Mesenchymal stem cell of adipose (primary cell): Measurements from ENCODE around the gene REN.

GRCh38 chr1:203308509-203309644 lies 3.6 kb downstream of the BTG2 start:
- CAGE, long polyA plus RNA = no peak

DNA sequence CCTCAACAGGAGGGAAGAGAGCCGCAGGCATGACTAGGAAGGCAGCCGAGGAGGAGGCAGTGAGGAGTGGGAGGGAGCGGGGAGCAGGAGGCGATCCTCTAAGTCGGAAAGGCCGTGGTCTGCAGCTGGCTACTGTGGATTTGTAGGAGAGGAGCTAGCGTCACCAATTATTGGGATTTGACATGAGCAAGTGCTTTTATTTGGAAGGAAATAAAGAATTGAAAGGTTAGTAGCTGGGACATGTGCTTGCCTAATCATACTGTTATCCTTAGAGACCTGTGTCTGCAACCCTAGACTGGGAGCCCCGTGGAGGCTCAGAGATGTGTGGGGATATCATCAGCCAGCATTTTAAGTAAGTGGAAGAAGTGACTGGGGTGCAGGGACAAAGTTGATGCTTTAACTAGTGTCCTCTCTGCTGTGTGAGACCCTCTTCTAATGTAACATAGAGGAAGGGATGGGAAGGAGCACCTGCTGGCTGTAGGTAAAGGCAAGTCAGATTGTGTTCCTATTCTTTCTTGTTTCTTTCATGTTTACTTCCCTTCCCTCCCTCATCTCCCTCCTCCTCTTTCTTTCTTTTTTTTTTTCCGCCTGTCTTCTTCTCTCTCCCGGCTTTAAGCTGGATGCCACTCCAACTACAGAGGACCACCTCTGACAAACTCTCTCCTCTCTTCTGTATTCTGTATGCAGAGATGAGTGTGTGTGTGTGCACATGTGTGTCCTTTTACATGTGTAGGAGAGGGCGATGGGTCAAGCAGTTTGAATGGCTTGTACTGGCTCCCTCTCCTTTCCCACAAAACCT lies 10.2 kb upstream of the FMOD start:
- CAGE, long polyA plus RNA = no peak

GRCh38 chr1:203372734-203373078 lies 21.8 kb upstream of the FMOD start:
- CAGE, long polyA plus RNA = no peak

DNA sequence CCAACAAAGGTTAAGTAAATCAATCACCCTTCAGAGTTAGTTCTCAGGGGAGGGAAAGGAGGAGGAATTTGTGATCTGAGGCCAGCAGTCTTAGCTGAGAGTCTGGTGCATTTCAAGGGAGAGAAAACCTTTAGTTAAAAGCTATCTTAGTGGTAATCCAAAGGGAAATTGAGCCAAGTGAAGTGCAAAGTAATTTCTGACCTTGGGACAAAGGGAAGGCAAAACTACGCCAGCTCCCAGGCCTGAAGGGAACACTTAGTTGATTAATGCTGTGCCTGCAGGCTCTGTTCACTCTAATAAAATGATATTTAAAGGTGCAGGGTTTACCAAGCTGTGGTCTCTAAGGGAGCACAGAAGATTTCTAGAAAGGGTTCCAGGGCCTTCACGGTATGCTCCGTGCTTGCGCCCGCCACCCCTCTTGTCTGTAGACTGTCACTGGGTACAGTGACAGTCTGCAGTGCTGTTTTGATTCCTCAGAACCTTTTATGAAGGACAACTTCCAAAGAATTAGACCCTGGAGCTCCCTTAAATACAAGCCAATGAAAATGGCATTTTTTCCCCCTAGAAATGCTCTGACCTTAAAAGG lies 23.2 kb upstream of the FMOD start:
- CAGE, long polyA plus RNA = no peak

- CAGE, long polyA plus RNA = no peak
Measured at GRCh38 chr1:203465801-203466317, 9.7 kb upstream of the PRELP start.

GRCh38 chr1:203520042-203520656 lies 26.2 kb downstream of the OPTC start:
- CAGE, long polyA plus RNA = no peak

- CAGE, long polyA plus RNA = no peak
Measured at GRCh38 chr1:203554978-203555694, 61.2 kb downstream of the OPTC start.

GRCh38 chr1:203607101-203607764 lies 19.4 kb upstream of the ATP2B4 start:
- CAGE, long polyA plus RNA = no peak

GRCh38 chr1:203638883-203639506 lies 12.4 kb downstream of the ATP2B4 start:
- CAGE, long polyA plus RNA = no peak

- CAGE, long polyA plus RNA = no peak
Measured at GRCh38 chr1:203645021-203645490, 18.4 kb downstream of the ATP2B4 start.

GRCh38 chr1:203661599-203662008 lies 35.0 kb downstream of the ATP2B4 start:
- CAGE, long polyA plus RNA = no peak

- CAGE, long polyA plus RNA = no peak
Measured at GRCh38 chr1:203672128-203672361, 45.4 kb downstream of the ATP2B4 start.

DNA sequence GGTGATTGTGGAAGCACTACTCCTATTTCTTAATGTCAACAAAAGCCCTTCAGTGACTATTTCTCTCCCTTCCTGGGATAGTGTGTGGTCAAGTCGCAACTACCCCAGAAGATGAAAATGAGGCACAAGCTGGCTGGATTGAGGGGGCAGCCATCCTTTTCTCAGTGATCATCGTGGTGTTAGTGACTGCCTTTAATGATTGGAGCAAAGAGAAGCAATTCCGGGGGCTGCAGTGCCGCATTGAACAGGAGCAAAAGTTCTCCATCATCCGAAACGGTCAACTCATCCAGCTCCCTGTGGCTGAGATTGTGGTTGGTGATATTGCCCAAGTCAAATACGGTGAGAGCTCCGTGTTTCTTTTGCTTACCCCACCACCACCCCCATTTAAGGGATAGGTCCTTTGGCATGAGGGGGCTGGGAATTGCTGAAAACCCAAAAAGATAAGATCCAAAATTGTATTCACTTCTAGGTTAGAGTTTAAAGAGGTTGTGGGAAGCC lies 65.6 kb upstream of the LAX1 start:
- CAGE, long polyA plus RNA = no peak

DNA sequence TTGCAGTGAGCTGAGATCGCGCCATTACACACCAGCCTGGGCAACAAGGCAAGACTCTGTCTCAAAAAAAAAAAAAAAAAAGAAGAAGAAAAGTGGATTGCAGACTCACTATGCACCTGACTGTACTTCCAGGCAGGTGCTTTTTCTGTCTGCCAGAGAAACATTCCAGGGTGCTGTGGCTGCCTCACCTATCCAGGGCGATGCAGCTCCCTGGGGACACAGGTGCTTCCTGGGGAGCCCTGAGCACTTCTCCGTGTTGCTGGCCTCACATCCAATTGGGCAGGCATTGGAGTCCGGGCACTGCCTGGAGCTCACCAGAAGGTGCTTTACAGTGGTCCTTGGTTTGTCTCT lies 35.5 kb upstream of the LAX1 start:
- CAGE, long polyA plus RNA = no peak

DNA sequence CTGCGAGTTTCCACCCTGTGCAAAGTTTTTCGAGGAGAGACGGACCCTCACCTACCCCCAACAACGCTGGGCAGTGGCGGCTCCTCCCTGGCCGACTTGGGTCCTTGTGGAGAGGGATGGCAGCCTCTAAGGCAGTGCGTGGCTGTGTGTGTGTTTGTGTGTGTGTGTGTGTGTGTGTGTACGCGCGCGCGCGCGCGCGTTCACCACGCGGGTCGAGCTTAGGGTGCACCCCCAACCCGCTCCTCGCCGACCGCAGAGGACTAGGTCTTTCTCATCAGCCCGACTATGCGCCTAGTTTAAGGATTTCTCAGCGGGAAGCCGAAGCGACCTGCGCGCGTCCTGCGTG lies 879 bp downstream of the SOX13 start:
- CAGE, long polyA plus RNA = no peak

GRCh38 chr1:204103973-204105205 lies 31.5 kb downstream of the SOX13 start:
- CAGE, long polyA plus RNA = no peak

- CAGE, long polyA plus RNA = no peak
Measured at GRCh38 chr1:204108237-204109268, 35.6 kb downstream of the SOX13 start.

- CAGE, long polyA plus RNA = no peak
Measured at GRCh38 chr1:204130787-204131760, 20.8 kb downstream of the ETNK2 start.

GRCh38 chr1:204166259-204166583 lies at the start of gene REN:
Gene REN, minus strand, starts transcription at chr1:204166337.
- CAGE, long polyA plus RNA = no peak

DNA sequence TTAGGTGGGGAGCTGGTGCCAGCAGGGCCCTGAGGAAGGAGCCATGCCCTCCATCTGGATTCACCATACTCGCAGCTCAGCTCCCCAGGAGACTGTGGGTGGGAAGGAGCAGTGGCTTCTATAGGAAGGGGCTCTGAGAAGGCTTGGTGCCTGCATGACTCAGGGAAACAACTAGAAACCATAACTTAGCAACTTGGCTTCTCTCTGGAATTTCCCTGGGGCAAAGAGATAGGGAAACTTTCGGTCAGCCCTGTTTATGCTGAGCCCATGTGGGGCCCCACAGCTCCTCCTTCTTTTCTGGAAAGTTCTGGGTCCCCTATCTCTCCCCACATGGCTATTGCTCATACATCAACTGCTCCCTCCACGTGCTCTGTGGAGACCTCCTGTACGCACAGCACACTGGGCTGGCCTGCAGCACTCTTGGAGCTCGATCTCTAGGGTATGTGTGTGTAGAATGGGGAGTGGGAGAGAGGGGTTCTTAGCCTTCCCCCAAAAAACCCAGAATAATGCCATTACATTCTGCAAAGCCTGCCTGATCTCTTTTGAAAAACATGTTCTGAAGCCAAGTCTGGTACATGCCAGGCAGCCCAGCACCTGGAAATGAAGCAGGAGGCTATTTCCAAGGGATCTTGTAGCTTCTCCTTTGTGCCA lies 39.3 kb downstream of the PLEKHA6 start:
- CAGE, long polyA plus RNA = no peak